Gastroesophageal sphincter (tissue), 4 donors: ENCODE measurements around the genes CDCA7L, KLHL7 and TRA2A.

- PRO-cap = bidirectional peak, plus-strand start at chr7:21945521, minus-strand start at chr7:21945530; unidirectional peak, minus-strand start at chr7:21945877
- RAMPAGE, long total RNA, 4 experiments = start-site peak on the minus strand in 4 of 4 experiments, at chr7:21945854-21945897 at its widest, 23 to 123 reads per replicate
Observed at GRCh38 chr7:21945153-21946500, at the start of gene CDCA7L. CDCA7L (minus strand) TSS chr7:21945899.

GRCh38 chr7:22121823-22122638 lies 176.3 kb upstream of the CDCA7L start:
- PRO-cap = no peak
- RAMPAGE, long total RNA, 4 experiments = no peak in any of the 4 experiments

DNA sequence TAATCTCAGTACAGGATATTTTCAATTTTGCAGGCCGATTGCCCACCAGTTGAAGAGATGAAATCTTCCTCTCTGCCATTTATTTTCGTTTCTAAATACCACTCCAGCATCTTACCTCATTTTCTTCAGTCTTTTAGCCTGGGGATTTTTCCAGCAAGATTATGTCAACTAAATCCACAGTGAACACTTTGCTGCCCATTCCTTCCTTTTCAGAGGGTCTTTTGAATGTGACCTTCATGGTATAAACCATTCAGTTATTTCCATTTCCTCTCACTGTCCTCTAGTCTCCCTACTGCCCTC lies 69.1 kb downstream of the RAPGEF5 start:
- PRO-cap = no peak
- RAMPAGE, long total RNA, 4 experiments = no peak in any of the 4 experiments

GRCh38 chr7:22333537-22334449 lies 23.2 kb downstream of the RAPGEF5 start:
- PRO-cap = no peak
- RAMPAGE, long total RNA, 4 experiments = no peak in any of the 4 experiments

GRCh38 chr7:22728112-22728340 lies 1.0 kb downstream of the IL6 start:
- PRO-cap = no peak
- RAMPAGE, long total RNA, 4 experiments = no peak in any of the 4 experiments

DNA sequence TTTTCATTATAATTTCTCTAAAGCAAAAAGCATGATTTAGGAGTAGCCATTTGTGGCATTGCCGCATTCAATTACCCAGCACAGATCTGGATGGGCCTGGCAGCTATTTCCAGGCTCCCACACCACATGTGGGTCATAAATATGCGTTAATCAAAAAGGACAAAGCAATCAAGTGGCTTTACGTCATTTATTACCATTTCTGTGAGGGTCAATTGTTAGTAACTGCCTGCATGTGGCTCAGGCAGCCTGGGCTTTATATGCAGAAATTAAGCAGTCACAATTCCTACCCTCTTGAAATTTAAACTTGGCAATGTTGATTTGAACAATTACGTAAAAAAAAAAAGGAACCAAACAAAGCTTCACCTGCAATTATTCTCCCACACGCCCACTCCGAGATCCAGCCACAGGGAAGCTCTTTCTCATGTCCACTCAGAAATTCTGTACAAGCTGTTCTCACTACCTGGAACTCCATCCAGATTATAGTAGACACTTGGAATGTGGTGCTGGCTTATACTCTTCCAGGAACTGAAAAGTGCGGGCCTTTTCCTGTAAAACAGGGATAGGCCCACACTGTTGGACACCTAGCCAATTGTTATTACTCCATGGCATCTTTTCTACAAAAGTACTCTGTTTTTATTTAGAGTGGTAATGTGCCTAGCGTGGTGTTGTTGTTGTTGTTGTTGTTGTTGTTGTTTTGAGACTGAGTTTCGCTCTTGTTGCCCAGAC lies 20.2 kb upstream of the TOMM7 start:
- PRO-cap = no peak
- RAMPAGE, long total RNA, 4 experiments = no peak in any of the 4 experiments

- PRO-cap = no peak
- RAMPAGE, long total RNA, 4 experiments = no peak in any of the 4 experiments
Observed at GRCh38 chr7:22980564-22980967, 33.4 kb downstream of the HYCC1 start.

GRCh38 chr7:23105715-23105999 lies at the start of gene KLHL7:
KLHL7 (plus strand) TSS chr7:23105785.
- PRO-cap = bidirectional peak, plus-strand start at chr7:23105785, minus-strand start at chr7:23105680
- RAMPAGE, long total RNA, 4 experiments = start-site peak on the plus strand in 3 of 4 experiments, at chr7:23105784-23105822 at its widest, 80 to 314 reads per replicate

- PRO-cap = no peak
- RAMPAGE, long total RNA, 4 experiments = no peak in any of the 4 experiments
Observed at GRCh38 chr7:23205626-23206881, 24.2 kb downstream of the NUP42 start.

- PRO-cap = no peak
- RAMPAGE, long total RNA, 4 experiments = no peak in any of the 4 experiments
Observed at GRCh38 chr7:23310445-23311047, 11.4 kb downstream of the MALSU1 start.

- PRO-cap = bidirectional peak, plus-strand start at chr7:23532126, minus-strand start at chr7:23531973
- RAMPAGE, long total RNA, 4 experiments = start-site peak on the minus strand in 4 of 4 experiments, at chr7:23531973-23531999 at its widest, 98 to 420 reads per replicate
Observed at GRCh38 chr7:23531300-23532296, at the start of gene TRA2A. TRA2A (minus strand) TSS chr7:23531981.

- PRO-cap = no peak
- RAMPAGE, long total RNA, 4 experiments = no peak in any of the 4 experiments
Observed at GRCh38 chr7:23844792-23845198, 134.8 kb downstream of the STK31 start.

DNA sequence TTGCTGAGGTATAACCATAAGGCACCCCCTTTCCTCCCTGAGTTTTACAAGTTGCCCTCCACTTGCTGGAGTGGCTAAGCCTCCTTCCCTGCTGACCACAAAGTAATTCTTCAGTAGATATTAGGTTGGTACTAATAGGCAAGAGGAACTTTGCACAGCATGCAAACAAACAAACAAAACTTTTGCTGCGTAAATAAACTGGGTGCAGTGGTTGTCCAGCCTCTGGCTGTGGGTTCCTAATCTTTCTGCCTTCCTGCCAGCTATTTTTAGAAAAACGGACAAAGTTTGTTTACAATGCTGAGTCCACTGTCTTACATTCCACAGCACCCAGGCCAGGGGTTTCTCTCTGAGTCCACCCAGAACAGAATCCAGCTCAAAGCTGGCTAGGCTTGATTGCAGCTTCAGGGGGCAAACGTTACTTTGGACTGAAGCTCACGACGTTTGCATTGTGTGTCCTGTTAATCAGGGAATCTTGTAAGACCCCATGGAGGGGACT lies 246.7 kb downstream of the STK31 start:
- PRO-cap = no peak
- RAMPAGE, long total RNA, 4 experiments = no peak in any of the 4 experiments

DNA sequence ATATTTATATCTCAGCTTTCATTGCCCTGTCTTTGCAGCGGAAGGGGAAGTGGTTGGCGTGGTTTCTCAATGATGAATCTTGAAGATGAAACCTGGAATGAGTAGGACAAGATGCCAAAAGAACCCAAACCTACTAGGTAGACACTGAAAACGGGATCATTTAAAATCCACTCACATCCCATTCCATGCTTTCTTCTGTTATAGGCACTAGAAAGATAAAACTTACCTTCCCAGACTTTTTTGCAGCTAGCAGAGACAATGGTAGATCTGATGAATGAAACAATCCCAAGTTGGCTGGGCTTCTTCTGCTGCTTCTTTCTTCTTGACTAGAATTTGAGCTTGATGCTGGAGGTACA lies 28.7 kb upstream of the NPY start:
- PRO-cap = no peak
- RAMPAGE, long total RNA, 4 experiments = no peak in any of the 4 experiments

GRCh38 chr7:24572848-24572936 lies 560 bp upstream of the PALS2 start:
- PRO-cap = no peak
- RAMPAGE, long total RNA, 4 experiments = no peak in any of the 4 experiments

GRCh38 chr7:24573573-24574432 lies 551 bp downstream of the PALS2 start:
- PRO-cap = unidirectional peak, minus-strand start at chr7:24574193
- RAMPAGE, long total RNA, 4 experiments = no peak in any of the 4 experiments

GRCh38 chr7:24595425-24596211 lies 22.4 kb downstream of the PALS2 start:
- PRO-cap = no peak
- RAMPAGE, long total RNA, 4 experiments = no peak in any of the 4 experiments

GRCh38 chr7:24795037-24795788 lies 37.9 kb upstream of the GSDME start:
- PRO-cap = no peak
- RAMPAGE, long total RNA, 4 experiments = no peak in any of the 4 experiments

GRCh38 chr7:24917860-24918544 lies 62.0 kb downstream of the OSBPL3 start:
- PRO-cap = no peak
- RAMPAGE, long total RNA, 4 experiments = no peak in any of the 4 experiments

DNA sequence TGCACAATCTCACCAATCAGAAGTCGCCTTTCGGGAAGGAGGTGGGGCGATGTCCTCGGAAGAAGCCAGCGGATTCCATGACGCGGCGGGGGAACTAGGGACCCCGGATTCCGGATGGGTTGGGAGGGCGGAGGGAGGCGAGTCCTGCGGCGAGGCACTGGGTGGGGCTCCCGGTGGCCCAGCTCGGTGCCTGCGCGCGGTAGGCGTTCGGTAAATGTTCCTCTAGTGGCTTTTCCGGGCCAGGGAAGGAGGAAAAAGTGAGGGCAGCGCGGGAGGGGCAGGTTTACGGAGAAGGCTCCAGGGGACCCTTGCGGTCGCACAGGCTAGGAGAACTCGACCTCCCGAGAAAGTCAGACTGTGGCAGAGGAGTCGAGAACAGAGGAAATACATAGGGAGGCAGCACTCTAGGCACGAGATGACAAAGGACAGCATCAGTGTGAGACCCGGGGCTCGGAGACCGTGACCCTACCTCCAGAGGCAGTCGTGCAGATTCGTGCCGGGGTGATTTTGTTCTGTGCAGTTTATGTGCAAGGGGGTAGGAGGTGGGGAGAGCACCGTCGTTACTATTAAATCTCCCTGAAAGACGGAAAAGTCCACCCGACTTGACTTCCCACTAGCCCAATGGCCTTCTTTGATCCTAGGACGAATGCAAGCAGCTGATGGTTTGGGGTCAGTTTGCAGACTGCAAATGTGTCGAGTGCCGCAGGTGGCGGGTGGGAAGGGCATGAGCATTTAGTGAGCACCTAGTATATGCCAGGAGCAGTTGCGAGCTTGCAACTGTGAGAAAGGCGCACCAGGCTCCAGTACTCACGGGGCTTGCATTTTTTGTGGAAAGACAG lies 534 bp upstream of the OSBPL3 start:
- PRO-cap = bidirectional peak, plus-strand start at position 68 of the sequence, minus-strand start outside the sequence; bidirectional peak, plus-strand start at position 353 of the sequence, minus-strand start at position 335 of the sequence
- RAMPAGE, long total RNA, 4 experiments = no peak in any of the 4 experiments